HTERT-HM (cell line): ENCODE measurements around a stretch of chr12.

- RRBS = 72% methylated on average over 2 of the region's 10 CpGs
These were observed 53.3 kb downstream of the TSPAN9 start for GRCh38 chr12:3130487-3130913.

- RRBS = no CpG with 5 or more reads among the region's 15 CpGs
These were observed 67.8 kb downstream of the TSPAN9 start for GRCh38 chr12:3144872-3145525.

DNA sequence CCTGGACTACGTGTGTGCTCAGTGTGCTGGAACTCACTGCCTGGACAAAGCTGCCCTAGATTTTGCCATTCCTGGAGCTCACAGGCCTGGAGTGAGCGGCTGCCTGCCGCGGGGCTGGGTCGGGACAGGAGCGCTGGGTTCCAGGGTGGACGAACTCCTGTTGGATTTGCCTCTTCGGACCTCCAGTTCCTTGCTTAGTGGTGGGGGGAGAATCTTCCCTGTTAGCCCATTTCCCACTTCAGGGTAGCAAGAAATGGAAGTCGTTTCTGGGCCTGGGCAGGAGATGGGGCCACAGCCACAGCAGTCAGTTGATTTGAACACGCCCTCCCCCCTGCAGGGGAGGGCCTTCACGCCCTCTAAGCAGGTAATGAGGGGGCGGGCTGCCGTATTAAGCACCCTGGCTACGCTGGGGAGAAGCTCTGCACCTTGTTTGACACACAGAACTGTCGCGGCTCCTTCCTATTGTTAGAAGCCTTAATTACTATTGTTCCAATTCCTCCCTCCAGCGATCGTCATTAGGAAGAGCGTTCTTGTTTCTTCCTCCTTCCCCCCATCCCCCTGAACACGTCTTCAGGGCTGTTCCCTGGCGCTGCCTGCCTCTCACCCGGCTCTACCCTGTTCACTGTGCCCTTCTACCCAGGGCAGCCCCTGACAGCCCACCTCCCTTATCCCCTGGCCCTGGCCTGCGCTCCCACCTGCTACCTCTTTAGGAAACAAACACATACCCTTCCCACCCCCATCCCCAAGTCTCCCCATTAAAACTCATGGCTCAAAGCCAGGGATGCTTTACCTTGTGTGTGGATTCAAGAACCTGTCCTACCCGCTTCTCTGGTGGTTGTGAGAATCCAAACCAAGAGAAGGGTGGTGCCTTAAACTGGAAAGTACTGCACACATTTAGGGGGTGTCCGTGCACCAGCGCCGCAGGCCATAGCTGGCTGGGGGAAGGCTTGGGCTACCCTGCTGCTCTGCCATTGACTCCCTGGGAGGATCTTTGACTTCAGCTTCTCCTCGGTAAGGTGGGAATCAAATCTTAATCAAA, 137.5 kb downstream of the TSPAN9 start:
- RRBS = no CpG with 5 or more reads among the region's 28 CpGs

GRCh38 chr12:3230790-3231195, 153.6 kb downstream of the TSPAN9 start:
- RRBS = no CpG with 5 or more reads among the region's 11 CpGs

GRCh38 chr12:3236329-3237414, 159.5 kb downstream of the TSPAN9 start:
- RRBS = no CpG with 5 or more reads among the region's 21 CpGs

DNA sequence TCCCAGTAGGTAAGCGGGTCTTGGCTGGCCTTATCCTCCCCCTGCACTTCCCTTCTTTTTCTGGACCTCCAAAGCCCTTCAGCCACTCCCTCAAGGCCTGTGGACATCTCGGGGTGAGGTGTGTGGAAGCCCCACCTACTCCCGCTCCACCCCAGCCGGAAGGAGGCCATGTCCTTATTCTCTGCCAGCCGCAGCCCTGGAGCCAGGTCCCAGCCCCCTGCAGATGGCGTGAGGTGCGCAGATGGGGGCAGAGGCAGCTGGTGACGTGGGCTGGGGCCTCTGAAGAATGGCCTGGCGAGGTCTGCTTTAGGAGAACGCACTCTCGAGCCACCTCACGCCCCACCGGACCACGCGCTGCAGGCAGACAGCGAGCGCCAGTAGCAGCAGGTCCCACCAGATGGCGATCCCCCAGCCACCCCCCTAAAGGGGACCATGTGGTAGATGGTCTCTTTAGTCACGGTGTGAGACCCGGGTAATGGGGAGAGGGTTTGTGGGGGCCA, 167.1 kb downstream of the TSPAN9 start:
- RRBS = no CpG with 5 or more reads among the region's 20 CpGs

DNA sequence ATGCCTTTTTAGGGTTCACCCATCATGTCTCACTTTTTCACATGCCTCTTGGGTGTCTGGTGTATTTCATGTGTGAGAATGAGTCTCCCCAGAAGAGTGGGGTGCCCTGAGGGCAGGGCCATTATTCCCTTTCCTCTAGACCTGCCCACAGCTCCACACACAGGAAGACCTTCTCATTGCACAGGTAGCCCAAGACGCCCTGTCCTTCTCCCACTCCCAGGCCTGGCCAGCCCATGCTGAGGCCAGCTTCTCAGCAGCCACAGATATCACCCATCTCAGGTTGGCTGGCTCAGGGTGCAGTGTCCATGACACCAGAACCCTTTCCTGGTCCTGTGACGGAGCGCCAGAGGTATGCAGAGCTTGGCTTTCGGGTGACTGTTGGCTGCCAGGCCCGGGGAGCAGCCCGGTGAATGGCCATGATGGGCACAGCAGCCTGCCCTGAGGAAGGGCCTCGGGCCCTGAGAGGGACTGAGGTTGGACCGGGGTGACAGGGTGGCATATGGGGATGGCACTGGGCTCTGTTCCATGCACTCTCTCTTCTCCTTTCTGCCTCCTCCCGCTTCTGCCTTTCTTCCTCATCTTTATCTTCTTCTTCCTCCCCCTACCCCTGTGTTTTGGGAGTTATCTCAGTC, 173.4 kb downstream of the TSPAN9 start:
- RRBS = 72% methylated on average over 3 of the region's 9 CpGs

DNA sequence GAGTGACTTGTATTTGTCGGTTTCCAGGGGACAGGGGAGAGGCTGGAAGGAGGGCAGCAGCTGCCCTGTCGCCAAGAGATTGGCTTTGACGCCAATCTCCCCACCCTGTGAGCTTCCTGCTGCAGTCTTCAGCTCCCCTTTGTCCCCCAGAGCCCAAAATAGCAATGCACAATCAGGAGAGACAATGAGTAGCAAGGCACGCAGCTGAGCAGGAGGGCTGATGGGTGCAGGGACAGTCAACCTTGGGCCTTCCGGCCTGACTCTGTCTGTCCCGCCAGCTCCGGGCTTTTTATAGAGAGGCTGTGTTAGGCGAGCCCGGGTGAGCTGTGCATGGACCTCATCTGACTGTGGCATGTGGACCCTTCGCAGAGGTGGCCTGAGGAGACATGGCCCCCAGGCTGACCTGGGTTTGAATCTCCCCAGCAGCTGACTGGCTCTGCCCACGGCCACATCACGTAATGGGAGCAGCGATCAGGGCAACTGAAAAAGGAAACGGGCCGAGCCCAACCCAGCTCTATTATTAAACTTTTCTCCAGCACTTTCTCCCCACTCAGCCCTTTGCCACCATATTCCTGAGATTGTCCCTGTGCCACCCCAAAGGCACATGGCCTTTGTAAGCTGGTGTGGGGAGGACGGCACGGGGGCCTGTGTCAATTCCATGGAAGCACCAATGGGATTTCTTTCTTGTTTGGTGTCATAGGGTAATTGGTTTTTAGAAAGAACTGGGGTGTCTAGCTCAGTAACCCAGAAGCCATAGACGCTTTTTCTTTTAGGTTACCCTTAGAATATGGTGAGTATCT, 178.0 kb downstream of the TSPAN9 start:
- RRBS = 94% methylated on average over 2 of the region's 18 CpGs

- RRBS = no CpG with 5 or more reads among the region's 3 CpGs
These were observed 48.2 kb downstream of the CRACR2A start for GRCh38 chr12:3704618-3705244.

GRCh38 chr12:3728057-3729147, 24.5 kb downstream of the CRACR2A start:
- RRBS = no CpG with 5 or more reads among the region's 17 CpGs

GRCh38 chr12:3838683-3839107, 34.5 kb downstream of the PARP11 start:
- RRBS = 84% methylated on average over 16 of the region's 44 CpGs

DNA sequence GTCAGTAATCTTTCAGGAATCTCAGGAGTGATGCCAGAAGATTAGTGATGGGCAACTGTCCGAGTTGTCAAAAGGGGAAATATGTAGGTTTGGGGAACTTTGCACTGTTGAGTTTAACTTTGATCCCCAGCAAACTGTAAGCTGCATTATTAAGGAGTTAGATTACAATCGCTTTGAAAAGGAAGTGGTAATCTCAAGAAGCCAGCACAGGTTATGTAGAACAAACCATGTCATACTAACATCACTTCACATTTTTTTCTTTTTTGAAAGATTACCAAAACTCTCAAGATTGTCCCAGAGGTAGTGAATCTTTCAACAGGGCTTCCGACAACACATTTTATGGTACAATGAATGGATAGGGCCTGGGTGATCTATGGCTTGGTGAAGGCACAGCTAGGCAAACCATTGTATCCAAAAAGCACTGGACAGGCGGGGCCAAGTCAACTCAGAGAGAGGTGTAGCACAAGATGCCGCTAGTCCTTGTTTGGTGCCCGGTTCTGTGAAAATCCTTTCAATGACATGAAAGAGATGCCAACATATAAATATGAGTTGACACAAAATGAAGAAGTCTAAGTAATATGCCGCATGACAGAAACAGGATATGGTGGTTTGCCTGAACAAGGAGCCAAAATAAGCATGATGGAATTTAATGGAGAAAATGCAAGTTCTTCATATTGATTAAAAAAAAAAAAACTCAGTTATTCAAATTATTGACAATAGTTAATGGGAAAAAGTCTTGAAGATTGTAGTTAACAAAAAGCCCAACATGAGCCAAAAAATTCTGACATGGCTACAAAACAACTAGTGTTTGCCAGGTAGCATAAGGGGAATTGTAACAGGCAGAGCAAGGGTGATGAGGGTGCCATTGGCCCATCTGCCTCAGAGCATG, 24.4 kb upstream of the PARP11 start:
- RRBS = no CpG with 5 or more reads among the region's 7 CpGs

DNA sequence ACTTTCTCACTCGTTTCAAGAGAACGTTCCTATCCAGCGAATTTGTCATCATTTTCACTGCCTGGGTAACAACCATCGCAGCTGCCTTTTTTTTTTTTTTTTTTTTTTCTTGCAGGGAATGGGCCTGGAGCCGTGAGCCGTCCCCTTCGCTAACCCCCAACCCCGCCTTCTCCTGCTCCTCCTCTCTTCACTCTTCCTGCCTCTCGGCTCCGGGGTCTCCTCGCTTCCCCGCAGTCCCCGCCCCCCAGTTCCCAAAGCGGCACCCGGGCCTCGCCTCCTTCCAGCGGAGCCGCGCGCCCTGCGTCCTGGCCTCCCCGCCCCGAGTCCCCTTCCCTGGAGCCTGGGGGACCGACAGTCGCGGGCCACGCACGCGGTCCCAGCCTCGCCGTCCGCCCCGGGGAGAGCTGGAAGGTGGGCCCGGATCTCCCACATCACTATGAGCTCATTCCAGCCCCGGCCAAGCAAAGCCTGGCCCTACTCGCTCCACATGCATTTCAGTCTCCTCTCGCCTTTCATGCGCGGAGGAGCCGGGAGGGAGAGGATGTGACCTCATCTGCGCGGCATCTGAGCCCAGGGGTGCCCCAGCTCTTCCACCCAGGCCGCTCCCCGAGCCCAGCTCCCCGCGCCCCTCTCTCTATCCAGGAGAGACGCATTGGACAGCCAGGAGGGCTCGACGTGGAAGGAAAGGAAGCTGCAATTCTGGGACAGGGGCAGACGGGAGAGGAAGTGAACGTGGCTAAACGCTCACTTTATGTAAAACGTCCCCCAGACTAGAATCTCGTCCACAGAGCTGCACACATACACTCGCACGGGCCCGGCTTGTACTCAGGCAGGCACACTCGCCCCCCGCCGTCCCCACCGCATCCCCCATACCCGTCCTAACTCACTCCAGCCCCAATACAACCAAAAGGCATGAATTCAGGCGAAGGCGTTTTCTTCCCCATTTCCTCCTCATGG, 108.8 kb upstream of the CCND2 start:
- RRBS = 5% methylated on average over 13 of the region's 64 CpGs

GRCh38 chr12:4228114-4228561, 45.4 kb upstream of the CCND2 start:
- RRBS = no CpG with 5 or more reads among the region's 18 CpGs

DNA sequence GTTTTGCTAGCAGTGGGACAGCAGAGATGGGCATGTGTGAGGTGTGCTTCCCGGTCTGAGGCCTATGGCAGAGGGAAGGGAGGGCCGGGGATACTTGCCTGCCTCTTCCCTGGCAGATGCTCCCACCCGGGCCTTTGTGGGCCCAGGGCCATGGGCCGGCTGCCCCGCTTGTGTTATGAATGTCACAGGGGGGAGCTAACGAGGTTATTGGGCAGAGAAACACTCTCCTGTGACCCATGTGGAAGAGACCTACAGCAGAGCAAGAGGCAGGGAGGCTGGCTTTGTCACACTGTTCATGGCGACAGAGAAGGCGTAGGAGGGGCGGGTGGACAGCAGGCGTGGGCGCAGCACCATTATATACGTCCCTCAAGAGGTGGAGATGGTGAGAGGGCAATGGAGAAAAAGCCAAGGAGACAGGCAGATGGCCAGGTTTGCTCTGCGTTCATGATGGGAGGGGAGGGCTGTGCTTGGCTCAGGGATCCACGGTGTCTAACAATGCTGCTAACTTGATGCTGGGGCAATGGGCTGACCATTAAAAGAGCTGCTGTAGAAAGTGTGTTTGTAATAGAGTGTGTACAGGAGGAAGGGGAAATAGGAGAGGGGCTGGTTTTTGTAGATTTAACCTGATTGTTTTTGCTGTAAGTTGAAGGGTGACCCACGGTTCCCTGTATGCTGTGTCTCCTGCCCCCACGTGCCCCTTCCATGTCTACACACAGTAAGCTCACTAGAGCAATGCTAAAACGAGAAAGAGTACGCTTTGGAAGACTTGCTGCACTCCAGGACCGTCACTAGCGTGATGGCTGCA, 13.4 kb downstream of the CCND2 start:
- RRBS = 16% methylated on average over 2 of the region's 20 CpGs

DNA sequence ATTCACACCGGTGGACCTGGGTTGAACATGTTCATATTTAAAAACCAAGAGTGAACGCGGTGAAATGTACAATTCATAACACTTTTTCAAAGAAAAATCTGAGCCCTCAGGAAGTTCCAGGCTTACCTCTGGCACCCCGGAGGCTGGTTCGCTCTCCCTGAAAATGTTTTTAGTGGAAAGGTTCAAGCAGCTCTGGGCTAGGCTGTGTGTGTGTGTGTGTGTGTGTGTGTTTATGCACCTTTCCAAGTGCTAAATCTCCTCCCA, 17.4 kb downstream of the CCND2 start:
- RRBS = 65% methylated on average over 2 of the region's 5 CpGs

DNA sequence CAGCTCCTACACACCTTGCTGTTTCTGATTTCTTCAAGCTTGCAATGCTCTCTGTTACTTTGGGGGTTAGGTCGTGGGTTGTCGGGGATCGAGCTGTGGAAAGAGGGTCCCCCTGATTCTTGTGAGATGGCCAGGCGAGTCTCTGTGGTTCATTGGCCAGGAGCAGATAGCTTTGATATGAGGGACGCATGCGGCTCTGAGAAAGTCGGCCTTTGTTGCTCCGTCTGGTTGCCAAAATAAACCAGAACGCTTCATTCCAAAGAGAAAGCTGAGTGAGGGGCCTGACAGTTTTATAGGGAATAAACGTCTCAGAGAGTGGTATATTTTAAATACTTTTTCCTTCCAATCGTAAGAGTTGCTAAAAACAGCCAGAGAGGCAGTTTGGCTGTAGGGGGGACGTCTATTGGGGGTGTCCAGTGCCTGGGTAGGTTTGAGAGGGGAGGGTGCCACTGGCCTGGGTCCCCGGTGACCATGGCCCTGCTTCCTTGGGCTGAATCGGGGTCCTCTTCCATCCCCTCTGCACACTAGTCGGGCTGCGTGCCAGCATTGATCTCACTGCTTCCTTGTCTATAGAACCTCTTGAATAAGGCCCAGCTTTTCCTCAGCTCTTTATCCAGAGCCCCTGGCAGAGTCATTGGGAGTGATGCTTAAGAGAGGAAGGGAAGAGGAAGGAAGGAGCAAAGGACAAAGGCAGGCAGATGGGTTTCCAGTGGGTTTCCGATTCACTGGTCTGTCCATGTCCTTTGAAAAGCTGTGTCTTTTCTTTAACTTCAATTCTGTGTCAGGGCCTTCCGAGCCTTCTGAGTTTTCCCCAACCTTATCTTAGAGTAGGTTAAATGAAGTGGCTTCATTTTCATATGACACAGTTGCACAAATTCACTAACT, 19.1 kb downstream of the CCND2 start:
- RRBS = no CpG with 5 or more reads among the region's 18 CpGs

DNA sequence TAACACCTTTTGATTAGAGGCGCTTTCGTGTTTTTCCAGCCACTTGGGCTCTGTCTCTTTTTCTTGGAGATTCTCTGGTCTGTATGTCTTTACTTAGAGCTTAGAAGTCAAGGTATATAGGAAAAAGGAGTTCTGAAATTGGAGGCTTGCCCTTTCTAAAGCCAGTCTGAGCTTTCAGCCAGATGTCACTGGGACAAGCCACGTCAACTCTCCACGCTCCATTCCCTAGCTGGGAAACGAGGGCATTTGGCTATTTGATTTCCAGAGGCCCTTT, 20.9 kb downstream of the CCND2 start:
- RRBS = no CpG with 5 or more reads among the region's 5 CpGs

DNA sequence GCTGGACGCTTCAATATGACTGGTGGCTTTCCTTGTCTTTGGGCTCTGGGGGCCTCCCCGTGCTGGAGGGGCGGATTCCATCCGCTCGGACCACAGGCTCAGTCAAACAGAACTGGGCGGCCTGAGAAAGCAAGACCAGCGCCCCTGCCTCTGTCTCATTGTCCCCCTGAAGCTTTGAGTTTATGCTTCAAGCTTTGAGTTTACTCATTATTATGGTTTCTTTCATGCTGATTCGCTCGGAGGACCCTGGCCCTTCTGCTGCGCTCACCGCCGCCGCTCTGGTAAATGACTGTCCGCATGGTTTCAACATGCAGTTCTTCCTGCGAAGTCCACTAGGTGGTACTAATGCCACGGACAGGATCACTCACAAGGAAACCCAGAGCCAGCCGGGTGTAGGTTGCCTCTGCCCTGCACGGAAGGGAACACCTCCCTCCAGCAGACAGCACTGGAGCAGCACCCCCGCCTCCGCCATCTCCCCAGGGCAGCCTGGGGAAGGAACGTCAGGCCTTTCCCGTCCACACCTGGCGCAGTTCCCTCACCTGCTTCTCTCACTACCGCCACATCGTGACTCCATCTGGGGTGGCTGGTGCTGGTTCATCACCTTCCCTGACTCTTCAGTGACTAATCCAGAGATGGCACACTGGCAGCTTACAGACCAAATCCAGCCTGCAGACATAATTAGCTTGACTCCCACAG, 13.2 kb upstream of the TIGAR start:
- RRBS = no CpG with 5 or more reads among the region's 25 CpGs

GRCh38 chr12:4441176-4442286, 4.1 kb downstream of the FGF6 start:
- RRBS = 0% methylated on average over 5 of the region's 22 CpGs